ENCODE measurements around the genes CREBZF and FZD4.

DNA sequence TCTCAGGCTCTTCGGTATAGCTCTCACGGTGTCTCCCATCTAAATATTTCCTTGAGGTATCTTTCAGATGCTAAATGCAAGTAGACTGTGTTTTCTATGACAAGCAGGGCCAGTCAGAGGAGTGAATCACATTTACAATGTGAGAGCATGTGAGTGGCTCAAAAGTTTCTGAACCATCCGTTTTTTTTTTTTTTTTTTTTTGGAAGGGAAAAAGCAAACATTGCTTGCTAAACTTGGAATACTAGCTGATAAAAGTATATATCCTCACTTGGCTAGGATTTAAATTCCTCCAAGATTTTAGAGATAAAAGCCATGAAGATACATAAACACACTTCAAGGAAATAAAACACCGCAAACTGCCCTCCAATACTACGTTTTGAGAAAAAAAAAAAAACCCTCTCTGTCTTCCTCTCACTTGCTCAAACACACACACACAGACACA lies 224.5 kb upstream of the CCDC90B start:
- RRBS: no CpG with 5 or more reads among the region's 5 CpGs

GRCh38 chr11:83682466-83682833 lies 396.3 kb upstream of the CCDC90B start:
- RRBS: no CpG with 5 or more reads among the region's 2 CpGs

- RRBS: 2% methylated on average over 34 of the region's 70 CpGs
Observed at GRCh38 chr11:85664545-85665422, at the start of gene CREBZF. TSS of gene CREBZF (minus strand) at chr11:85665129.

DNA sequence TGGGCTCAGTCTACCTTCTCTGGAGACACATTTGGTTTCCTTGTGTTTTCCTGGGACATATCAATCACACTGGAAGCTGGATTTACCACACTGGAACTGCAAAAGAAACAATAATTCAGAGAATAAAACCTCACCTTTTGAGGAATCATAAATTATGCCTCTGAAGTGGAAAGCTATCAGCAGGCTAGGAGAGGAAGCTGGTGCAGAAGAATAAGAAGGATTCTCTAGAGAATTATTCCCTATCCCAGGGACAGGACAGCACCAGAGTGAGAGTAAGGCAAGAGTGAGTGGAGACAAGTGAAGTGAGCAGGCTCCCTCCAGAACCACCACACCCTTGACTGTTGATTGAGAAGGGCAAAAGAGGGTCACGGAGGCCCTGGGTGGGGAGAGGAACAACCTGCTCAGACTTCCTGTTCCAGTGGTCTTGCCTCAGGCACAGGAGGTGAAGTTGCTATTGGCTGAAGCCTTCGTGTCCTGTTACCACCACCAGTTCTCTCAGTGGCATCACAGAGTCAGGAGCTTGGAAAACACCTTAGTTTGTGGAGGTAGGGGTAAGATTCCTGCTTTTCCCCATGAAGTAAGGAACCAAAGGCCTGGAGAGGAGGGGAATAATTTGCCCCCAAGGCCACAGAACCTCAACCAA lies 51.7 kb upstream of the CCDC89 start:
- RRBS: no CpG with 5 or more reads among the region's 2 CpGs

DNA sequence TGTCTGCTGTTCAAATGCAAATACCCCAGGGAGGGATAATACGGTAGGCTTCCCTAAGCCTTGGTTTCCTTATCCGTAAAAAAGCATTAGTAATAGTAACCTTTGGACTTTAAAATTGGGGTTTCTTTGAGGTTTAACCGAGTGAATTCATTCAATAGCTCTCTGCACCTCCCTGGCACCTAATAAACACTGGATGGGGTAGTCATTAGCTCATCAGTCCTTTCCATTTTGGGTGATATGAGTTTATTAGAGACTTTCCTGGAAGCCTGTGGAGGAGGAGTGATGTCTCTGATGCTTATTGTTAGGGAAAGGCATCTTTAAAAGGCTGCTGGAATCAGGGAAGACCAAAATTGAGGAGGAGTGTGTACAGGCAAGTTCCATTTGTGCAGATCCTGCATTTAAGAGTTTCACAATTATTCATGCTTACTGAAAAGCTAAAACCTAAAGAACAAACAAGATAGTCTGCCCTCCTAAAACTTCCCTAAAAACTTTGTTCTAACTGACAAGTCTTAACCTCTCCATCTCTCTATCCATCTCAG lies 62.2 kb downstream of the SYTL2 start:
- RRBS: no CpG with 5 or more reads among the region's 3 CpGs

DNA sequence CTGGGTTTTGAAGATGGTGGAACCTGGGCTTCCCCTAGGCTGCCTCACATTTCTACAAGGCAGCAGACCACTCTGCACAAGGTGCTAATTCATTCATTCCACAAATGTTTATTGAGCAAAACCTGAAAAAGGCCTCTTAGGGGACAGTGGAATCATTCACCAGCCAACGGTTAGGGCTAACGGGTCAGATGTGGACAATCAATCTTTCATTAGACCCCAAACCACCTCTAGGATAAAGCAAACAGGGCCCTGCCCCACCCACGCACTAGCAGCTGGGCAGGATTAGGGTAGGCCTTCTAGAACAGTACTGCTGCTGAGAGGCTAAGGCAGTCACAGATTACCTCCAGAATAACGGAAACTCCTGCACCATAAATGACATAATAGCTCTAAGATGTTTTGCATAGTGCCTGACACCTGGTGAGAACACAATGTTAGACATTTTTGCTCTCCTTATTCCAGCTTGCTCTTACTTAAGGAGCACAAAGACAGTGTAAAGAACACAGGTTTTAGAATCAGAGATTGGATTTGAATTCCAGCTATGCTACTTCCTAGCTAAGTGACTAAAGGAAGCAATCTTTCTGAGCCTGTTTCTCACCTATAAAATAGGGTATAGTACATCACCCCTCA lies 1.8 kb downstream of the SYTL2 start:
- RRBS: no CpG with 5 or more reads among the region's 4 CpGs

DNA sequence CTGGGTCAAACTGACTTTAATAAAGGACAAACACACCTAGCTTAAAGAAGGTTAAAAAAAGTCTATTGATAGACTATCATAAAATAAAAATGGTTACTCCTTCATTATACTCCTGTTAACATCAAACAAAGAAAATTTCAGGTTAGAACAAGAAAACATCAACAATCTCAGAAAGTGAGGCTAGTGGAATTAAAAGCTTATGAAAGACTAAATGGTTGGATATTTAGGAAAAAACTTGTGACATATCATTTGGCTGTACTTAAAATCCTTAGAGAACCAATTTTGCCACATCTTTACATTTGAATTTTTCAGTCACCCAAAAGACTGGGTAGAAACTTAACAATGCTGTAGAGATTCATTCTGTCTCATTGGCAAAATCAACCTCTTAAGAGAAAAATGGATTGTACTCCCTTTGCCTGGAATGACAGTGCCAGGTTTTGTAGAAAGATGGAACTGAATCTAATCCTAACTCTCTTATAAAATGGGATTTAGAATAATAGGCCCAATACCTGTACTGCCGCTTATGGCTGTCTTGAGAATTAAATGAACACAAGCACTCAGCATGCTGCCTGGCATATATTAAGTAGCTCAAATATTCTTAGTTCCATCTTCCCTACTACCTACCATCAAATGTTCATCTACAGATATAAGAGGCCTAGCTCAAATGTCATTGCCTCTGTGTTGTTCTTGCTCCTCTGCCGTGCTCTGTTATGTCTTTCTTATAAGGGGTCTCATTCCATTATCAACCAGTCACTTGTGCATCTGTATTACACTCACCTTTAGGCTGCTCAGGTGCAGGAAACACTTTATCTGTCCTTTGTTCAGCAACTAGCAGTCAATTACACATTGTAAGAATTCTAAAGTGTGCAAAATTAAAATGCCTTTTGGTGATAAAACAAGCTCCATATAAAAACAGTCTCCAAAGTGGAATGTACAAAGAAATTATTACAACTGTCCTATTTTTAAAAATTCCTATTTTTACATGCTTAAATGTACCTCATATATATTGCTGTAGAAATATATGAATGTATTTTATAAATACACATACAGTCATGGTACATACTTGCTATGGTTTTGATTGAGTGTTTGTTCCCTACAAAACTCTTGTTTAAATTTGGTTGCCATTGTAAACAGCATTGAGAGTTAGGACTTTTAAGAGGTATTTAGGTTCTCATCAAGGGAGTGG lies 104.5 kb downstream of the PICALM start:
- RRBS: no CpG with 5 or more reads among the region's 2 CpGs

GRCh38 chr11:86022911-86023671 lies 45.8 kb downstream of the PICALM start:
- RRBS: no CpG with 5 or more reads among the region's 5 CpGs

- RRBS: no CpG with 5 or more reads among the region's 6 CpGs
Observed at GRCh38 chr11:86025921-86026625, 42.8 kb downstream of the PICALM start.

DNA sequence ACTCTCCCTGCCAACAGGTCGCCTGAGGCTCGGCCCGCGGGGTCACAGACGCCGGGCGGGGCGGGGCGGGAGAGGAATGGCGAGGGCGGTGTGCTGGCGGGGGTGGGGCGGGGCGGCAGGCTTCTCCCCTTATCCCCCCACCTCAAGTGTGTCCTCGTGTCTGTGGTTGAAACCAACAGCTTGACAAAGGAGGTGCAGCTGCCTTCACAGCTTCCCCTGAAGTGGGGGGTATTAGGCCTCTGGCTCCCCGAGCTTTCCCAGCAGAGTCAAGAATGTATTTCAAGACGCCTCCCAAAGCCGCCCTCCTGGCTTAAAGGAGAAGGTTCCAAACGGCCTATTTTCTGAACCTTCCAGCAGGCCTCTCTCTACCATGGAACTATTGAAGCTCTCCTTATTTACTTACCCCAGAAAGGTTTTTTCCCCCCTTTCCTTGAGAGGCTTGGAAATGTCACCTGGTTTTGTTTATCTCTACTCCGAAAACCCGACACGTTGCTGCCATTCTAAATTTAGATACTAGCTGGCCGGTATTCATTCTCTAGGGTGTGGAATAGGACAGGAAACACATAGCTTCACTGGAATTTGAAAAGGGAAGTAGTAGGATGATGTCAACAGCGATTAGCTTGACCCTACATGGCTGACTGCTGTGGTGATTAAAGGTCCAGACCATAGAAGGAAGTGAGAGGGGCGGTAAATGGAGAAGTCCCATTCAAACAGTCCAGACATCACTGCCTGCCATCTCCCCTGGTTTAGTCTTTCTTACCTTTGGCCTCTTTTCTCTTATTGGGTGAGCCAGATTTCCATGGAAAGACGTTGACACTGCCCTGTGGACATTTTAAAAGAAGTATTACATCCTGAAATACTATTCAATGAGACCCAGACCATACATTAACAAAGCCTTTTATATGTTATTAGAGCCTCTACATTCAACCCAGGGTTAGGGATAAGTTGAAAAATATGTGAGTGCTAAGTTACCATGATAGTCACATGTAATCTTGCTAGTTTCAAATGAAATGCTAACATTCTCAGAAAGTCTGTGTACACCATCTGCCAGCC lies 759 bp upstream of the PICALM start:
- RRBS: under 1% methylated on average over 6 of the region's 26 CpGs

- RRBS: no CpG with 5 or more reads among the region's 4 CpGs
Observed at GRCh38 chr11:86945802-86946449, 9.3 kb downstream of the FZD4 start.

DNA sequence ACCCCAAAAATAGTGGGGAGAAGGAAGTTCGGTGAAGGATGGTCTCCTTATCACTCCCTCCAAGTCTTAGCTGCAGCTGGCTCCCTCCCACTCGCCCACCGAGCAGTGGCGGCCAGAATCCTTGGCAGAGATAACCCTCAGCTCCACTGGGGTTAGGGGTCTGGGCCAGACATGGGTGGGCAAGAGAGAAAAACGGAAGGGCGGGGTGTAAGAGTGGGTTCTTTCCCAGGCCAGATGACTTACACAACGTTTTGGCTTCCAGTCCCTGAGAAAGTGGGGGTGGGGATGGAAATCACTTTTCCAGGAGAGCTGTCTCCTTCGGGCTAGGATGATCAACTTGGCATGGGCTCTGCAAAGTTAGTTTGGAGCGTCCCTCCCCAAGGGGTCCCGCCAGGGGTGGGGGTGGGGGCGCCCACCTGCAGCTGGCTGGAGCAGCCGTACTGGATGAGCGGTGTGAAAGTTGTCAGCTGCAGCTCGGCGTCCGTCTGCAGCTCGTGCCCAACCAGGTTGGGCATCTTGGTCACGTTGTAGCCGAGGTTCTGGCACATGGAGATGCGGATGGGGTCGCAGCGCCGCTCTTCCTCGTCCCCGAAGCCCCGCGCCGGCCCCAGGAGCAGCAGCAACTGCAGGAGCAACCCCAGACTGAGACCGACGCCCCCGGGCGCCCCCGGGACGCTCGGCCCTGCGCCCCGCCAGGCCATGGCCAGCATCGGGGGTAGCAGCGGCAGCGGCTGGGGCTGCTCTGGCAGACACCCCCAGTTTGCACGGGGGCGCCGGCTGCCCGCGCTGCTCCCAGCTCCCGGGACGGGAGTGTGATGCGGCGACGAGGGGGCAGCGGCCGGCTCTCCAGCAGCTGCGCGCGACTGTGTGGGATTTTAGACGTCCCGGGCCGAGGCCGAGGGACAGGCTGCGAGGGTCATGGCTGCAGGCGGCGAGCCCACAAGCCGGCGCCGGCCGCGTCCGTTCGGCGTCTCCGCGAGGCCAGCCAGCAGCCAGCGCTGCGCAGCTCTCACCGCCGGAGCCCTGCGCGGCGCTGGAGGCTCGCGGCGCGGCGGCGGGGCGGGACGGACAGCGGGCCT lies at the start of gene FZD4:
Gene FZD4, minus strand, starts transcription at position 1,011 of the 1,079 bp plus-strand sequence.
- RRBS: 2% methylated on average over 53 of the region's 88 CpGs

DNA sequence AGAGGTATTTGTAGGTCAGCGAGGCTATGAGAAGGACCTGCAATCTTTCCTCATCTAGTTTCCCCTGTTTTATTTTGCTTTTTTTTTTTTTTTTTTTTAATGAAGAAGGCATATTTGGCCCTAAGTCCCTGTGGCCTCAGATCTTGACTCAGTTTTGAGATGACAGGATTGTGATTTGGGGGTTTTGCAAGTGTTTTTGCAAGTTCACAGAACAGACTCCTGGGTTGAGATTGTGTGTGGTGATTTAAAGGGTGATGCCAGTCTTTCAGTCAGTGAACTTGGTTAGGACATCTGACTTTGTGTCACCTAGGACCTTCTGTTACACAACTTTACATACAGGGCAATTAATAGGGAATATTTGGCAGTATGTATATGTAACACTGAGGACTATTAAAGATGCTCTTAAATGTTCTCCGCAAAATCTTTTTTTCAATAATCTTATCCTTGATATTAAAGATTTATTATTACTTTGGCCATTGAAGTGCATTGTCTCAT lies 845 bp downstream of the TMEM135 start:
- RRBS: no CpG with 5 or more reads among the region's 2 CpGs

GRCh38 chr11:88307809-88308506 lies 29.6 kb downstream of the CTSC start:
- RRBS: no CpG with 5 or more reads among the region's 11 CpGs

DNA sequence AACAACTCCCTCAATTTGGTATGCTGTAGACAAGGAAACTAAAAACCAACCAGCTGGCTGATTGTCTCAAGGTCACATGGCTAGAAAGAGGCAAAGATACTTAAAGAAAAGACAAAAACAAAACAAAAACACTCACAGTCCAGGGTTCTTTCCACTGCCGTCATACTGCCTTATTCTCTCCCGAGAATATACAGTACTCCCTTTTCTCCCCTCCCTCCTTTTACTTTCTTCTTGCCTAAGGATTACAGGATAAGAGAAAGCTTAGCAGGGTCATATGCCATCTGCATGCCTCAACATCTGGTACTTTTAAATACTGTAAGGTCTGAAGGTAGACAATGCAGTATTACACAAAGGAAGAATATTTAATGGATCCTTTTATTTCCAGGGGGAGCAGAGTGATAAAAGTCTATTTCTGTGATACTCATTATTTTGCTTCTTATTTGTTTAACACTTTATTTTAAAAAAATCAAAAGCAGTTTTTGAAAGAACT lies 126.3 kb downstream of the NOX4 start:
- RRBS: no CpG with 5 or more reads among the region's 2 CpGs

DNA sequence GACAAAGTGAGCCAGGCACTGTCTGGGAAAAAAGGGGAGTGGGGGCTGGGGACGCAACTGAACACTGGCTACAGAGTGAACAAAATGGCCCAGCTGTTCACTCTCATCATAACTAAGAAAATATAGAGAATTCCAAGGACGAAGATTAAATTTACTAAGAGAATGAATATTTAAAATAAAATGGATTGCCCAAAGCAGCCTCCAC lies 434.1 kb upstream of the FAT3 start:
- RRBS: no CpG with 5 or more reads among the region's 2 CpGs

DNA sequence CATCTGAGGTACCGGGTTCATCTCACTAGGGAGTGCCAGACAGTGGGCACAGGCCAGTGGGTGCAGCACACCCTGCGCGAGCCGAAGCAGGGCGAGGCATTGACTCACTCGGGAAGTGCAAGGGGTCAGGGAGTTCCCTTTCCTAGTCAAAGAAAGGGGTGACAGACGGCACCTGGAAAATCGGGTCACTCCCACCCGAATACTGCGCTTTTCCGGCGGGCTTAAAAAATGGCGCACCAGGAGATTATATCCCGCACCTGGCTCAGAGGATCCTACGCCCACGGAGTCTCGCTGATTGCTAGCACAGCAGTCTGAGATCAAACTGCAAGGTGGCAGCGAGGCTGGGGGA lies 55.2 kb upstream of the FAT3 start:
- RRBS: no CpG with 5 or more reads among the region's 18 CpGs

- RRBS: 89% methylated on average over 13 of the region's 39 CpGs
Observed at GRCh38 chr11:92225481-92226055, 950 bp downstream of the FAT3 start.

DNA sequence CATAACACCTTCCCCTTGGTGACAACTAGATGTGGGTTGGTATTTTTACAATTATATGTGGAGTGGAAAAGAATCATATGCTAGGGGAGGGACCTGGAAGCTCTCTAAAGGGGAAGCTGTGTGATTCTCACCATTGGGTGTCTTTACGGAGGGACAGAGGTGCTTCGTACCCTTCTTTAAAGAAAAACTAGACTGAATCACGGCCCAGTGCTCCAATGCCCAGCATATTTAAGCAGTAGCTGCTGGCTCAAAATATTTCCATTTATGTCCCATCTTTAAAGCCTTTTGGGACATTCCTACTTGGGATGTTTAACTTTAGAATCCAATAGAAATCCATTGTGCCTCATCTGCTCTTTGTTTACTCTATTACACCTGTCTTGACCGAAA lies 198.9 kb upstream of the MTNR1B start:
- RRBS: no CpG with 5 or more reads among the region's 4 CpGs

- RRBS: no CpG with 5 or more reads among the region's 32 CpGs
Observed at GRCh38 chr11:93197110-93197718, 577 bp downstream of the SLC36A4 start.

All from HCT116 (cell line).